SK-MEL-5 (cell line): ENCODE measurements around the gene PRSS56.

DNA sequence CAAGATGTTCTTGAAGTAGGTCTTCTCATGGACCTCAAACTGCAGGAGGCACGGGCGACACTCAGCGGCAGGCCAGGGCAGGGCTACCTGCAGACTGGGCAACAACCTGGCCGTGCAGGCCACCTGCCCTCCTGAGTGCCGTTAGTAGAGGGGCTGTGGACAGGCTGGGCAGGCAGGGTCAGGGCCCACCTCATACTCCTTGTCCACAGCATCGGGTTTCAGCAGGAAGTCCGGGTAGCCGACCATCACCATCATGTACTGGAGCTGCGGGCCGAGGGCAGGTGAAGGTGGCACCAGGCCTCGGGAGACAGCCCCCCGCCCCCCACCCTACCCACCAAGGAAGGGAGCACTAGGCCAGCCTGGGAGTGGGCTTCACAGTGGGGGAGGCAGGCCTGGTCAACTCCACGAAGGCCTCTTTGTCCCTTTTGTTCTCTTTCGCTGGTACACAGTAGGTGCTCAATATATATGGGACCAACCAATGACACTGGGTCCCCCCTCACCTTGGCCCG is 4.7 kb downstream of the ECEL1 start:
RAMPAGE:
- cytosol, long total RNA: no peak
- long total RNA: no peak
- nucleus, long total RNA: no peak

RAMPAGE:
- cytosol, long total RNA: no peak
- long total RNA: no peak
- nucleus, long total RNA: no peak
These were observed 15.5 kb upstream of the ECEL1 start for GRCh38 chr2:232502646-232503951.

GRCh38 chr2:232520256-232520659 is at the start of gene PRSS56:
PRSS56 (plus strand) TSS chr2:232520388.
RAMPAGE:
- cytosol, long total RNA: no peak
- long total RNA: no peak
- nucleus, long total RNA: no peak

DNA sequence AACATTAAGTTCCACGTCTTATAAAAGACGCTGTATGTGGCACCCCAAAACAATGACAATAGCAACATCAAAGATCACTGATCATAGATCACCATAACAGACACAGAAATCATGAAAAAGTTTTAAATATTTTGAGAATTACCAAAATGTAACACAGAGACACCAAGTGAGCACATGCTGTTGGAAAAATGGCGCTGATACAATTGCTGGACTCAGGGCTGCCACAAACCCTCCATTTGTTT is 437 bp downstream of the TIGD1 start:
RAMPAGE:
- cytosol, long total RNA: no peak
- long total RNA: no peak
- nucleus, long total RNA: no peak

DNA sequence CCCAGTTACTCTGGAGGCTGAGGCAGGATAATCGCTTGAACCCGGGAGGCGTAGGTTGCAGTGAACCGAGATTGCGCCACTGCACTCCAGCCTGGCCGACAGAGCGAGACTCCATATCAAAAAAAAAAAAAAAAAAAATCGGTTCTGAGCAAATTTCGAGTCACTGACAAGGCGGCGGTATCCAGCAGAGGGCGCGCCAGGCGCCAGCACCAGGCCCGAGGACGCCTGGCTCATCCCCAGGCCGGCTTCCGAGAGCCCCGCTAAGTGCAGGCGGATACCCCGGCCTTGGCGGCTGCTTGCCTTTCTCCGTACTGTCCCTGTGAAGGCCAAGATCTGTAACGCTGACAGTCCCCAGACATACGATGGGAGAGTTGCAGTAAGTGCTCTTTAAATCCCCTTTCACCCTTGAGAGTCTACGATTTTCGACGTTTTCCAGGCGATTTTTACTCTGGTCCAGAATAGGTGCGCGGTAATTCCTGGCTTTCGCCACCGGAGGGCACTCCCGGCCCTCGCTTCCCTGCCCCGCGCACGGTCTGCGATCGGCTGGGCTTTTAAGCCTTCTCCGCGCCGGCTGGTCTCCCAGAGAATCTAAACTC is 27.5 kb upstream of the EFHD1 start:
RAMPAGE:
- cytosol, long total RNA: no peak
- long total RNA: no peak
- nucleus, long total RNA: no peak

DNA sequence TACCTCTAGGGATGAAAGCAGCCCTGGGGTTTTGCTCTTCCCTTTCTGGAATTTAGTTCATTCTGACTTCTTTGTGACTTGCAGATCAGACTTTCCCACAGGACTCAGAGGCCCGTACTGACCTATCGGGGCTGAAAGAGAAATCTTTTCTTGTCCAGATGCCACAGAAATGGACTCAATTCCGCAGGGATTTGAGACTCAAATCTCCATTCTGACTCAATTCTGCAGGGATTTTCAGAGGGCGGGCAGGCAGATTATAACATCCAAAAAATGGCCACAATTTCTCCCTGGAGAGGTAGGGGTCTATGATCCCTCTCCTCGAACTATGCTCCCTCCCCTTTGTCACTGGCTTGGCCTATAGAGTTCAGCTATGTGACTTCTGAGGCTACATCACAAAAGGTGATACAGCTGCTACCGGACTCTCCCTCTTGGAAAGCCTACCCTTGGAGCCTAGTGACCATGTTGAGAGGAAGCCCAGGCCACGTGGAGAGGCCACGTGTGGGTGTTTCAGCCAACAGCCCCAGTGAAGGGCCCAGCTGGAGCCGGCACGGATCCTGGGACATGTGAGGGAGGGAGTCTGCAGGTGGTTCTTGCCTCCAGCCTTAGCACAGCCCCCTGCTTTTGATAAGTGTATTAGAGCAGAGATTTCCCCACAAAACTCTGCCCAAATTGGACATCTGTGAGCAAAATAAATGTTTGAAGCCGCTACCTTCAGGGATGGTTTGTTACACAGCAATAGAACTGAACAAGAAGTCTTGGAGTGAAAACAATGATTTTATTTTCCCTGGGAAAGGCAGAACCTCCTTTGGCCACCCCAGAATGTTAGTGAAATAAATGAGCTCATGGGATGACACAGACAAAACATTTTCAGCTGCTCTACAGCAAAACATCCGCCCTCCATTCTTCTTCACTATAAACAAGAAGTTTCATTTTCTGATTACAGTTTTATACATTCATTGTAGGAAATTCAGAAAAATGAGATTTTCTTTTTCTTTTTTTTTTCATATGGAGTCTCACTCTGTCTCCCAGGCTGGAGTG is 4.6 kb upstream of the EFHD1 start:
RAMPAGE:
- cytosol, long total RNA: no peak
- long total RNA: no peak
- nucleus, long total RNA: no peak

DNA sequence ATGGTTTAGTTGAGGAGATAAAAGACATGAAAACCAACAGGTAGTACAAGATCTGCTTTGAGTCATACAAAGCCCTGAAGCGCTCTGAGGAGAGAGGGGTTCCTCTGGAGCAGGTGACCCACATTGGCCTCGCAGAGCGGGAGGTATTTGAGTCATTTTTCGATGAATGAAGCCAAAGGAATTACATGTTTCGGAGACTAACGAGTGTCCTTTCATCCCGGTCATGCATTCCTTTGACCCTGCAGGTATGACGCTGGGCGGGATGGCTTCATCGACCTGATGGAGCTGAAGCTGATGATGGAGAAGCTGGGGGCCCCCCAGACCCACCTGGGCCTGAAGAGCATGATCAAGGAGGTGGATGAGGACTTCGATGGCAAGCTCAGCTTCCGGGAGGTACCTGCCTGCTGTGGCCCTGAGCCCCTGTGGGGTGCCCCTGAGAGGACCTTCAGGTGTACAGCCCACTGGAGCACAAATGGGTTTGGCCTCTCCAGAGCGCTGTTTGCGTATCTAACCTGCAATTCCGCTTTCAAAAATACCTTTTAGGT is 29.2 kb downstream of the EFHD1 start:
RAMPAGE:
- cytosol, long total RNA: no peak
- long total RNA: no peak
- nucleus, long total RNA: no peak

RAMPAGE:
- cytosol, long total RNA: no peak
- long total RNA: no peak
- nucleus, long total RNA: no peak
These were observed 21.0 kb downstream of the SNORC start for GRCh38 chr2:232890817-232891678.

RAMPAGE:
- cytosol, long total RNA: no peak
- long total RNA: no peak
- nucleus, long total RNA: no peak
These were observed 2.7 kb downstream of the INPP5D start for GRCh38 chr2:233062794-233063215.

DNA sequence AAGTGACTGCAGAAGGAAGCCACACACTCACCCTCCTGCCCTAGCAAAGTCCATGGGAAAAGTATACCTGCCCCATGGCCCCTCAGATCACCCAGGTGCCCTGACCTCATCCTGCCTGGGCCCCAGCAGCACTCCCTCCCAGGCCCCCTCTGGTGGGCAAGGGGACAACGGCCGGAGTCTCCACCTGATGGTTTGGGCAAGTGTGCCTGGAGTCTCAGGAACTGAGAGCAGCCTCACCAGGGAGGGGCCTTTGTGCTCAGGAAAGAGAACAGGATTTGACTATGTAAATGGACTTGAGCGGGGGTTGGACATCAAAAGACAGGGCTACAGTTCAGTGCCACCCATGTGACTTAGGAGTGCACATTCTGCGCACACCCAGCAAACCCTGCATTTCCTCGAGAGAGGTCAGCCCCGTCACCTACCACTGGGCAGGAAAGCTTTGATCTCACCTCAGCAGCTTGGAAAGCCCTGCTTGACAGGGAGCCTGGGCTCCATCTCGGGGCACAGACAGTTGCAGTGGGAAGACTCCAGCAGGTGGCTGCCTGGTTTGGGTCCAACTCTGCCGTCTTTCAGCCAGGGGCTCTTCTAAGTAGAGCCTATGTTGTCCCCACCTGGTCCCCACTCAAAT is 3.2 kb downstream of the INPP5D start:
RAMPAGE:
- cytosol, long total RNA: no peak
- long total RNA: no peak
- nucleus, long total RNA: no peak

RAMPAGE:
- cytosol, long total RNA: no peak
- long total RNA: no peak
- nucleus, long total RNA: no peak
These were observed 20.2 kb downstream of the INPP5D start for GRCh38 chr2:233080154-233080911.

DNA sequence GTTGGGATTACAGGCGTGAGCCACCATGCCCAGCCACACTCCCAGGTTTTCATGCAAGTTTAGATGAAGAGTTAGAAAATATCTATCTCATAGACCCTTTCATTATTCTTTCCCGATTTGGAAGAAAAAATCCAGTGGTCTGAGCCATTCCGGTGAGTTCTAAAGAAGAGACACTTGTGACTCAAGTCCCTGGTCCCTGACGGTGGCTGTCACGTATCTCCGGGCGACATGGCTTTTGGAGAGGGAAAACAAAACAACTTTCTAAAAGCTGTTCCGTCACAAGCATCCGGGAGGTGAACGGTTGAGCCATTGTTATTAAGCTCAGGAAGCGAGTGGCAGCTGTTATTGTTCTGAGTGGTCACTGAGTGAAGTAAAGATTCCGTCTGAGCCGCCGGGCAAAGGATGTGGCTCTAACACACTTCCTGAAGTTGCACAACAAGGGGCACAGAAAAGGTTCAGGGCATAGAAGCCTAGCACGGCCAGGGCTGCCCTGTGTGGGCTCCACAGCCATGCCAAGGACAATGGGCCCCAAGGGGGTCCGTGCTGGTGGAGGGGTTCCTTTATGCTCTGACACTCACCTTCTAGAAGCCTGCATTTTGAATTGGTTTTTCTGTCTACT is 24.3 kb downstream of the INPP5D start:
RAMPAGE:
- cytosol, long total RNA: no peak
- long total RNA: no peak
- nucleus, long total RNA: no peak

DNA sequence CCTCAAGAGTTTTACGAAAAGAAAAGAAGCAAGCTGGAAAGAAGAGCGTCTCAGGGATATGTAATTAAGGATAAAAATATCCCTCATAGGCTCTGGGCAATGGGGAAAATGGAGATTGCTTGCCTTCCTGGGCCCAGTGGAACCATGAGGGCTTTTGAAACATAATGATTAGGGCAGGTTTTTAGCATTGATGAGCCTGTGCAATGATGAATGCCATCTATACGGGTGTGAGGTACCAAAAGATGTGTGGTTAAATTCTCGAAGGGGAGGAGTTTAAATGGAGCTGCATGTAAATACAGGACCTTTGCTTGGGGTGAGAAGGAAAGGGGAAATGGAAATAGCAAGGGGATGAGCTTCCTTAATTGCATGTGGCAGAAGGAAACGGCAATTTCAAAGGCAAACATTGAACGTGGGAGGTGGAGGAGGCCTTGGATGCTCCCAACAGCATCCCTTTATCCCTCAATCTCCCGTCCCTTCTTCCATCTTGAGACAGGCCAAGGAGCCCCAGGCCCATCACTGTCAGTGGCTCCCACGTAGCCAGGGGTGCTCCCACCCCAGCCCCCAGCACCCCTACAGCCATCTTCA is 32.3 kb downstream of the INPP5D start:
RAMPAGE:
- cytosol, long total RNA: no peak
- long total RNA: no peak
- nucleus, long total RNA: no peak

DNA sequence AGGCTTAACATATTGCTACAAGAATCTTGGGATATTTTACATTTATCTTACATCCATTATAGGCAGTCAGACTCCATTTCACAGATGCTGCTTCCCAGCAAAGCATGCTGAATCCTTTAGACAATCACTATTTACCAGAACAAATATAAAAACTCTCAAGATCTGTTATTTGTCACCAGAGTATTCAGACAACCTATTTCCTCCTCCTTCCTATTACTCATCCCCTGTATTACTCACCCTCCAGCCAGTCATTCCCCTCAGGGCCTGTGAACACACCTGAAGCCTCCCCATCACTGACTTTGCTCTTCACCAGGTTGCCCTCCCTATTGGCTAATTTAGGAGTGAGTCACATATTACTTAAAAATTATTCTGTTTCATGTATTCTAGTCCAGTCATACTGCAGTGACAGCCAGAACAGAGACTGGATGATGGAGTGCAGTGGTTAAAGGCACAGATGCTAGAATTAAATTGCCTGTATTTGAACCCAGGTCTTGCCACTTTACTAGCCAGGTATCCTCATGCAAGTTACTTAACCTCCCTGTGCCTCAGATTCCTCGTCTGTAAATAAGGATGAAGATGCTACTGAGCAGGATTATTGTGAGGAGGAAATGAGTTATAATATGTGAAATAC is 3.7 kb upstream of the ATG16L1 start:
RAMPAGE:
- cytosol, long total RNA: no peak
- long total RNA: no peak
- nucleus, long total RNA: no peak

GRCh38 chr2:233348833-233349631 is 5.3 kb upstream of the DGKD start:
RAMPAGE:
- cytosol, long total RNA: no peak
- long total RNA: no peak
- nucleus, long total RNA: no peak

DNA sequence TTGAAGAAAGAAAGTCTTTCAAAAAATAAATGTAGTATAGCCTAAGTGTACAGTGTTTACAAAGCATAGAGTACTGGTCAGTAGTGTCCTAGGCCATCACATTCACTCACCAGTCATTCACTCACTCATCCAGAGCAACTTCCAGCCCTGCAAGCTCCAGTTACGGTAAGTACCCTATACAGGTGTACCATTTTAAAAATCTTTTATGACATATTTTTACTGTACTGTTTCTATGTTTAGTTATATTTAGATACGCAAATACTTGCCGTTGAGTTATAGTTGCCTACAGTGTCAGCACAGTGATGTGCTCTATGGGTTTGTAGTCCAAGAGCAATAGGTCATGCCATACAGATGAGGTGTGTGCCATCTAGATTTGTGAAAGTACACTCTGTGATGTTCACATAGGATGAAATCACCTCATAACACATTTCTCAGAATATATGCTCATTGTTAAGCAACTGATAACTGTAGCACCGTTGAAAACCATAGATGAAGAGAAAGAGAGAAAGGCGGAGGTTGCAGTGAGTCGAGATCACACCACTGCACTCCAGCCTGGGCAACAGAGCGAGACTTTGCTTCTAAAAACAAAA is 9.3 kb downstream of the DGKD start:
RAMPAGE:
- cytosol, long total RNA: no peak
- long total RNA: no peak
- nucleus, long total RNA: no peak

DNA sequence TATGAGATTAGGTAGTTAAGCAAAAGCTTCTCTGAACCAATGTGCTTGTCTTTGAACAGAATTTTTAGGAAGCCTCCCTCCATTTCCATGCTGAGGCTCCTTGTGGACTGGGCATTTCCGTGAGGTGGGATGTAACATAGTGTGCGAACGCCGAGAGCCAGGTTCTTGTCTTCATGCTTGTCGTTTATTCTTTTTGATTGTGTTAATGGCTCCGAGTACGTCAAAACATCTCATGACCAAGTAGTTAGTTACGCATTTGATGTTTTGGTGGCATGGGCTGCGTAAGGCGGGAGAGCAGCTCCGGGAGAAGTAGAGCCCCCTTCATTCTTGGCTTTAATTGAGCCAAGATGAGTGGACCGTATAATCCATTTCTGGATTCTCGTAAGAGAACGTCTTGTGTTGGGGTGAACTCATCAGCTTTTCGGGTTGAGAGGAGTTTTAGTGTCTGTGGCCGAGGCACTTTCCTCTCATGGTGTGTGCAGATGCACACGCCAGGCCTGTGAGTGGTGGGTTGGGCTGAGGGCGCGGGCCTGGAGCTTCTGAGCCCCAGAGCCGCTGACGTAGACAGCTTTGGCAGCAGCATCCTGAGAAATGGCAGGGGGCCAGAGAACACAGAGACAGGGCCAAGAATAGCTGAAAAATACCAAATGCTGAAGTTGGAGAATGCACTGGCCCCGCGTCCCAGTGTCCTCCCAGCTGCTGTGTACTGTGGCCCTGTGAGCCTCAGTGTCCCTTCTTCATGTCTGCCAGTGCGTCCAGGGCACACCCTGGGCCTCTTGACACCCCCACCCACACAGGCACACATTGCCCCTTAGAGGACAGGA is 33.2 kb downstream of the DGKD start:
RAMPAGE:
- cytosol, long total RNA: no peak
- long total RNA: no peak
- nucleus, long total RNA: no peak

GRCh38 chr2:233408514-233409146 is 54.3 kb downstream of the DGKD start:
RAMPAGE:
- cytosol, long total RNA: no peak
- long total RNA: no peak
- nucleus, long total RNA: no peak

GRCh38 chr2:233454493-233455225 is 100.4 kb downstream of the DGKD start:
RAMPAGE:
- cytosol, long total RNA: no peak
- long total RNA: no peak
- nucleus, long total RNA: no peak

GRCh38 chr2:233457991-233458505 is 103.8 kb downstream of the DGKD start:
RAMPAGE:
- cytosol, long total RNA: no peak
- long total RNA: no peak
- nucleus, long total RNA: no peak